REH cell (cell line): ENCODE measurements around a stretch of chr6.

GRCh38 chr6:147202267-147203348 lies 1.6 kb upstream of the STXBP5 start:
- PRO-cap, result bidirectional peak, plus-strand start at chr6:147202689, minus-strand start at chr6:147202490

DNA sequence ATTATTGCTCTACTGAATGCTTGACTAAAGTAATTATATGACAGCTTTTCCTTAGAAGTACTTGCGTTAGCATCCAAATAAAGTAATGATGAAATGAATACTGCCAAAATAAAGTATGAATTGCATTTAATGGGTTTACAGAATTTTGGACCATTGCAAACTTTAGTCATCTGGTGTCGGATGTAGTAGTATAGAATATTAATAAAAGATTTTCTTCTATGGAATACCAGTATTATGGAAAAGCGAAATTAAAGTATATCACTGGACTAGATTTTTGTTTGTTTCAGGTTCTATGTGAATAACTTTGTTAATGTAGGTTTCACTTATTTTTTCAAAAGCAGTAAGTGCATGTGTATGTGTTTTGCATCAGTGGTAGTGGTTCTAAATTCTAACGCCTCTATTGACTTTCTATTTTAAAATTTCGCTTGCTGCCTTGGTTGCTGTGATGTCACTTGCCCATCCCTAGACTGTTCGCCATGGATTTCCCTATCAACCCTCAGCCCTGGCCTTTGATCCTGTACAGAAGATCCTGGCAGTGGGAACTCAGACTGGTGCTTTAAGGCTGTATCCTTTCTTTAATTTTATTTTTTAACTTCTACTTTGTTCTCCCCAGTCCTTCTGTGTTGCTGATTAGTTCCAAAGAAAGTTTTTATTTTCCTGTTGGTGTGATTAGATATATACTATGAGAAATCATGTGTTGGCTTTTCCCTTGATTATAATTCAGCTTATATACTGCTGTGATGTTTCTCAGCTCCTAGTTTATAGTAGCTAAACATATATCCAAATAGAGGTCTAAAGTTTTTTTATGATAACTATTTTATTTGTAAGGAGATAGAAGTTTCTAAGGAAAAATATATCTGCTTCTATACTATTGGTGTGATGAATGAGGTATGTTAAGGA lies 1.5 kb downstream of the STXBP5 start:
- PRO-cap, result no peak

DNA sequence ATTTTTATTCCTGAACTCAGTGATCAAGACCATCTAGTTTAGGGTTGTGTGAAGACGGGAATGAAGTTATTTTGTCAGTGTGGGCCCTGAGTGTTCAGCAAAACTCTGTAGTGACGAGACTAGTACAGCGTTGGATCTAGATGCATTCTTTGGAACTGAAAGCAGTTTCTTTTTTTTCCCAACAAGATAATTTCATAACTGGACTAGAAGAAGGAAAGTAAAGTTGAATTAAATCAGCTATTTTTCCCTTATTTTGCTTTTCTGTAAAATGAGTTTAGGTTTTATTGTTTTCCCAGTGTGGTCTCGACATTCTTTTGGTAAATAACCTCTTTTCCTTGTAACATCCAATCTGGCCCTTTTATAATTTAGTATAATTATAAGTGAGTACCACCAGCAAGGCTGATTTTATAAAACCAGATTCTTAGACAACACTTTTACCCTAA lies 3.3 kb downstream of the STXBP5 start:
- PRO-cap, result no peak

GRCh38 chr6:147251471-147252202 lies 47.4 kb downstream of the STXBP5 start:
- PRO-cap, result no peak

- PRO-cap, result no peak
These were observed 100.2 kb downstream of the STXBP5 start for GRCh38 chr6:147303983-147305167.

GRCh38 chr6:147350671-147351811 lies 146.8 kb downstream of the STXBP5 start:
- PRO-cap, result no peak

DNA sequence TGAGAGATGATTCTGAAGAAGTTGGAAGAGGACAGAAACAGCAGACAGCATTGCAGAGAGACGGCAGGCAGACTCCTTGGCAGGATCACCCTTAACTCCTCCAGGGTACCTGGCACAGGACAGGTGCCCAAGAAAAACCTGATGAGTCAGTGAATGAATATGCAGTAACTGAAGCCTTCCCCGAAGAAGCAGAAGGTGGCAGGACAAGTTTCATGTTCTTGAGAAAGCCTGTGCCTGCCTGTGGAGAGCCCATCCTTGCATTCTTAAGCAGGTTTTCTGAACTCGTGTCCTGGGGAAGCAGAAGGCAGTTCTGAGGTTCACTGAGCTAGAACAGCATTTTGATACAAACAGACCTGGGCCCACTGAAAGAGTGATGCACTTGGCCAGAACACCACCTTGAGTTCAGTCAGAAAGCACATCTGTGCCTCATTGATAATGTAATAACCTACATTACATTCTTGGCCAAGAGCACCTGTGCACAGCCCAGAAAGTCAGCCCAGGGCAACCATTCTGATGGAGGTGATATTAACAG lies 79.5 kb upstream of the SASH1 start:
- PRO-cap, result no peak

GRCh38 chr6:148389944-148390521 lies 47.4 kb downstream of the SASH1 start:
- PRO-cap, result no peak

- PRO-cap, result no peak
These were observed 80.9 kb downstream of the SASH1 start for GRCh38 chr6:148423582-148423976.

- PRO-cap, result no peak
These were observed 112.6 kb downstream of the SASH1 start for GRCh38 chr6:148455105-148455786.

DNA sequence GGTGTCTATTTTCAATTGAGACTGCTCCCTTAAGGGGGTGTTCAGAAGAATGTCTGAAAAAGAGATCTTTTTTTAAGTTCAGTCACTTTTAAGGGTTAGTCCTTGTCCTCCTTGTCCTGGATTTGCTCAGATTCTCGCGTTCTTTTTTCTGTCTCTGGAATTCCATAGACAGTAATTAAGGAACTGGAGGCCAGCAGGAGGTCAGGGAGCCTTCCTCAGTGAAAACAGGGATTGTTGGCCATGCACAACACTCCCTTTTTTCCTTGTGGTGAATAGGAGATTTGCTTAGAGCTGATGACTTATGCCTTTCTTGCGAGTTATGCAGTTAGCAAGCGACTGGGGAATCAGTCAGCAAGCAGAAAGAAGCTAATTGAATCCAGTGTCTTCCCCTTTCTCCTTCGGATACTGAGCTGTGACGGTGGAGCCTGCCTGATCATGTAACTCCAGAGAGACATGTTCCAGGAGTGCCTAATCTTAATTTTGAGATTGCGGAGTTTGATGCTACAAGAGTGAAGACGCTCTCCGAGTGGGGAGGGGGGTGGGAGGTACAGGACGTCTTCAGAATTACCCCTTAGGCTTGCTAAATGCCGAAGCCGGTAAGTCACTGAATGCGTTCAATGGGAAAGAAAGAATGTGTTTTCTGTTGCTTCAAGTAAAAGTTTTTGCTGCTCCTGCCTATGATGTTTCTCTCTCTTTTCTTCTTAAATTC lies 165.8 kb downstream of the SASH1 start:
- PRO-cap, result no peak

DNA sequence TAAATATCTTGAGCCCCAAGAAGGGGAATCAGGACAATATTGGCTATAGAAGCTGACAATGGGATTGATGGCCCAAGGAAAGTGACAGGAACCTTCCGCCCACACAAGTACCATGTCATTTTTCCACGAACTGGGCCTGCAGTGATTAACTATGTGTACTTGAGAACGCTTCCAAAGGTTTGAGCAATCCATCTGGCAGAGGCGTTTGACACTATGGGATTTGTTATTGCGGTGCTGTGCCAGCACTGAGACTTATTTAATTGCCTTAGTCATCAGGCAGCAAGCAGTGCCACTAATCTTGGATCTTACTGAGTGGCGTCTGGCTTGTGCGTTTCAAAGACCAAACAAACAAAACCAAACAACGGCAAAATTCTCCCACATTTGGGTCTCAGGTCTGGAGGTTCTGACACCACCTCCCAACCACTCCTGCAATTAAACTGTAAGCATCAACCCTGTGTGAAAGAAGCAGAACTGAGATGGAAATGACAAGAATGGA lies 135.5 kb upstream of the UST start:
- PRO-cap, result no peak

GRCh38 chr6:148747161-148748250 lies 676 bp downstream of the UST start:
- PRO-cap, result bidirectional peak, plus-strand start at chr6:148747711, minus-strand start at chr6:148747605

DNA sequence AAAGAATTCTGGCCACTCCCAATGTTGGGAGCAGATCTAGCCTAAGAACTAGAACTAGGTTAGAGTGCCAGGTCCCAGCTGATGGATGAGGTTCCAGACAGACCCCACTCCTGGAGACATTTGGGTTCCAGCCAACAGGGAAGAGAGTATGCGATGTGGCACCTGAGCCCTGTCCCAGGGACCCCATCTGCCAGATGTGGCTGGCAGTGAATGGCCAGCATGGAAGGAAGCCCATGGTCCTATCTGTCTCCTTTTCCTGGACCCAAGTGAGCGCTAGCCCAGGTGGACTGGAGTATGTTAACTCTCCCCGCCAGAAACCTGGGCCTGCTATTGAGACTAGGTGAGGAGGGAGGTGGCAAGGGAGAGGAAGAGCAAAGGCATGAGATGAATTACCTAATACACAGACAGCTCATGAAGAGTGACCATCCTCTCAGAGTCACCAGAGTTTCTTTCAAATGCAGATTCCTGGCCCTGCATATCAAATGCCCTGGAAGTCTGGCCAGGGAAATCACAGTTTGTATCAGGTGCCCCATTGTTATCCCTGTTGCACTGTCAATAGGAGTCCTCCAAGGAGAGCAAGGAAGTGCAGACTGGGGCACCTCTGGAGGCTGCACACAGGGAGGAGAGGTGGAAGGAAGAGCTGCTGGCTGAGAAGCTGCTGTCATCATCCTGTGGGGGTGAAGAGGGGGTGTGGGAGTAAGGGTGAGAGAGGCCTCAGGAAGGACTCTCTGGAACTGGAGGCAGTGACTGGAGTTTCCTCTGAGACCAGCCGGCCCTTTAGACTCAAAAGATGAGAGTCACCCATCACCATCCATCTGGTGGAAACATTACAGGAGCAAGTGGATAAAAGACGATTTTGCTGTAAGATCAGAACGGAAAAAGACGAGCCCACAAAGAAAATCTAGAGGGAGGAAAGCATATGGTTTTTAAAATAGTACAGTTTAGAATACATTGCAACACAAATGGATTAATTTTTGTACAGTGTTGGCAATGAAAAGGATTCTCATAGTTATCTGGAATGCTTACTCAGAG lies 267.8 kb downstream of the UST start:
- PRO-cap, result no peak

GRCh38 chr6:149060270-149060699 lies 257.2 kb upstream of the TAB2 start:
- PRO-cap, result unidirectional peak, plus-strand start at chr6:149060538

GRCh38 chr6:149148166-149148807 lies 169.2 kb upstream of the TAB2 start:
- PRO-cap, result no peak

GRCh38 chr6:149316596-149317235 lies 796 bp upstream of the TAB2 start:
- PRO-cap, result bidirectional peak, plus-strand start at chr6:149317156, minus-strand start at chr6:149317087

DNA sequence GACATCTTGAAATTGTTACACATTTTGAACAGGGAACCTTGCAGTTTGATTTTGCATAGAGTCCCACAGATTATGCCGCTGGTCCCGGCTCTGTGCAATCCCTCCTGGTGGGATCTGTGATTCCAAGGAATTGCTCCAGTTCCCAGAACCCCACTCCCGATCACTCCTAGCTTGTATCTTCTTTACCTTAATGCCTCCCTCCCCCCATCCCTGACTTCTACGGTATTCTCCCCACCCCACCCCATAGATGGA lies 38.4 kb downstream of the ZC3H12D start:
- PRO-cap, result no peak

GRCh38 chr6:149691532-149692379 lies 26.1 kb downstream of the LATS1 start:
- PRO-cap, result no peak

DNA sequence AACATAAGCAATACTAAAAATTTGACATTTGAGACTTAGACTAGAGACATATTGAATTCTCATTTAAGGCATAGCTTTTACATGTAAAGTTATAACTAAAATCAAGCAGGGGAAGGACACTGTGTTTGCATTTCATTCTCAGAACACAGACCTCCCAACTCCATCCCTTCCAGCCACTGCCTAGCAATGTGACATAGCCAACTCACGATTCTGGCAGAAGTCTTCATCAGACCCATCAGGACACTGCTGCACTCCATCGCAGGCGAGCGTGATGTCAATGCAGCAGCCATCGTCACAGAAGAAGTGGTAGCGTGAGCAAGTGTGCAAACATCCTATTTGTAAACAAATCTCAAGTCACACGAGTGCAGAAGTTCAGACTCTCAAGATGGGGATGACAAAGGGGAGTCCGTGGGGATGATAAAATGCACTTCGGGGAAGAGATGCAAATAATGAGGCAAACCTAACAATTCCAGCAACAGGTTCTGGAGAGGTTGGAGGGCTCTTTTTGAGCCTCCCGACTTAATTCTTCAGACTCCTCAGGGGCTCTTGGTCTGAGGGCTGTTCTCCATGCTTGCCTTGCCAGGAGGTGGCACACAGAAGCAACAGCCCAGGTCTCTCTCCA lies 26.9 kb downstream of the LRP11 start:
- PRO-cap, result no peak